LNCaP clone FGC (cell line): ENCODE data around the genes LENEP and EFNA3.

GRCh38 chr1:154574595-154575616, 7.3 kb downstream of the CHRNB2 start:
- RRBS, 2 experiments = no CpG with 5 or more reads among the region's 9 CpGs

DNA sequence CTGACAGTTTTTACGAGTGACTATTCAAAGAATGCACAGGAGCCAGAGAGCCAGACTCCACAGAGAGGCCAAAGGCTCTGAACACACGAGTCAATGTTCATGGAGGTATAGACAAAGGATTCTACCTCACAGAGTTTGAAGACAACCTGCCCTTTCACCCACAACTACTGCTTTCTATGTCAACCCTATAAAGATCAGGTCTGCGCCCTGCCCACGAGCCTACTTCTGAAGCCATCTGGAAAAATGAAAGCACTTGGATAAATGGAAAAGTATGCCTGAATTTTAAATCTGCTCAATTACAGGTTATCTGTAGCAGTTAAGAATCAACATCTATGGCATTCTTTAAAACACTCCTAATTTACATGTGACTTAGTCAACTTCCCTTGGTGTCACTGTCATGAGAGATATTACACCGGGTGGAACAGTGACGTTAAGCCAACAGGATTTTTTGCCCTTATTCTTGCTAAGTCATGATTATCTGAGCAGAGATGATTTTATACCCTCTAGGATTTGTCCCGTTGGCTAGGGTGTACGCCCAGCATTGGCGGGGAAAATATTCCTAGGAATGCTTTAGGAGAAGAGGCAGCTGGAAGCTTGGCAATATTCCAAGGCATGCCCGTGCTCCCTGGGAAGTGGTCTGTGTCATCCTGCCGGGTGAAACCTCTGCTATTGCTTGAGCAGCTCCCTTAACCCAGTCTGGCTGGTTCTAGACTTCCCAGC, 16.0 kb downstream of the CHRNB2 start:
- RRBS, 2 experiments = 77 to 83% methylated on average over 1 of the region's 11 CpGs

- RRBS, 2 experiments = no CpG with 5 or more reads among the region's 16 CpGs
Observed at GRCh38 chr1:154600935-154601766, 6.8 kb downstream of the ADAR start.

GRCh38 chr1:154608409-154608514, 276 bp upstream of the ADAR start:
- RRBS, 2 experiments = no CpG with 5 or more reads among the region's 5 CpGs

DNA sequence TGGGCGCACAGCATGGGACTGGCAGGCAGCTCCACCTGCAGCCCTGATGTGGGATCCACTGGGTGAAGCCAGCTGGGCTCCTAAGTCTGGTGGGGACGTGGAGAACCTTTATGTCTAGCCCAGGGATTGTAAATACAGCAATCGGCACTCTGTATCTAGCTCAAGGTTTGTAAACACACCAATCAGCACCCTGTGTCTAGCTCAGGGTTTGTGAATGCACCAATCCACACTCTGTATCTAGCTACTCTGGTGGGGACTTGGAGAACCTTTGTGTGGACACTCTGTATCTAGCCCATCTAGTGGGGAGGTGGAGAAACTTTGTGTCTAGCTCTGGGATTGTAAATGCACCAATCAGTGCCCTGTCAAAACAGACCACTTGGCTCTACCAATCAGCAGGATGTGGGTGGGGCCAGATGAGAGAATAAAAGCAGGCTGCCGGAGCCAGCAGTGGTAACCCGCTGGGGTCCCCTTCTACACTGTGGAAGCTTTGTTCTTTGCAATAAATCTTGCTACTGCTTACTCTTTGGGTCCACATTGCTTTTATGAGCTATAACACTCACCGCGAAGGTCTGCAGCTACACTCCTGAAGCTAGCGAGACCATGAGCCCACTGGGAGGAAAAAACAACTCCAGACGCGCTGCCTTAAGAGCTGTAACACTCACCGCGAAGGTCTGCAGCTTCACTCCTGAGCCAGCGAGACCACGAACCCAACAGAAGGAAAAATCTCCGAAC, 63.3 kb upstream of the ADAR start:
- RRBS, 2 experiments = no CpG with 5 or more reads among the region's 15 CpGs

GRCh38 chr1:154696608-154696919, 88.6 kb upstream of the ADAR start:
- RRBS, 2 experiments = no CpG with 5 or more reads among the region's 4 CpGs

- RRBS, 2 experiments = no CpG with 5 or more reads among the region's 9 CpGs
Observed at GRCh38 chr1:154759157-154759775, 110.8 kb downstream of the KCNN3 start.

GRCh38 chr1:154791908-154792315, 78.2 kb downstream of the KCNN3 start:
- RRBS, 2 experiments = no CpG with 5 or more reads among the region's 5 CpGs

GRCh38 chr1:154896676-154897597, 26.9 kb upstream of the KCNN3 start:
- RRBS, 2 experiments = no CpG with 5 or more reads among the region's 14 CpGs

- RRBS, 2 experiments = no CpG with 5 or more reads among the region's 6 CpGs
Observed at GRCh38 chr1:154954765-154955700, 866 bp downstream of the PBXIP1 start.

- RRBS, 2 experiments = no CpG with 5 or more reads among the region's 7 CpGs
Observed at GRCh38 chr1:154969243-154969792, 1.2 kb downstream of the SHC1 start.

DNA sequence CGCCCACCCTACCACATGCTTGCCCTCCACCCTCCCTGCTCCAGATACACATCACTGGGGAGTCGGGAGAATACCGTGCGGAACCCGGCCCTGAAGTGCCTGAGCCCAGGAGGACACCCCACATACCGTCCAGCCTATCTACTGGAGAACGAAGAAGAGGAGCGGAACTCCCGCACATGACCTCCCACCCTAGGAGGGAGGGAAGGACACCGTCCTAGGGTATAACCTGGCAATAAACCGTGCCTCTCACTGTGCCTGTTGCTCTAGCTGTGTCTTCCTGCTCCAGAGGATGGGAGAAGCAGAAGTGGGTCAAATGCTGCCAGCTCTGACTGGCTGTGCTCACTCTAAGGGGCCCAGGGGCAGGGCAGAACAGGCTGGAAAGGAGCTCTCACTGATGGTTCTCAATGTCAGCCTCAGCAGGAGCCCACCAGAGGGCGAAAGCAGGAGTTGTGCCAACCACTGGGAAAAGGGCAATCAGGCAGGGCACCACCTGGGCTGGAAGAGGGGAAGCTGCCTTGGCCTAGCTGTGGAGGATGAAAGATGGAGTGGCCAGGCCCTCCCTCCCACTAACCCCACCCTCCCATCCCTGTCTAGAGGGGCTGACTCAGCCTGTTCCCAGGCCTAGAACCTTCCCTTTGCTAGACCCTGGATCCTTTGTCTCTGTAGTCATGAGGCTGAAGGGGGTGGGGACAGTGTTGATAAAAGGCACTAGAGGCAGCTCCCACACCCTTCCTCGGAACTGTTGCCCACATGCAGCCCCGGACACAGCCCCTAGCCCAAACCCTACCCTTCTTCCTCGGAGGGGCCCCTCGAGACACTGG, at the start of gene LENEP:
Gene LENEP (plus strand): TSS at position 729 of the 821 bp plus-strand sequence.
- RRBS, 2 experiments = no CpG with 5 or more reads among the region's 16 CpGs

GRCh38 chr1:155000435-155001630, 1.8 kb upstream of the ZBTB7B start:
- RRBS, 2 experiments = 1 to 2% methylated on average over 17 of the region's 63 CpGs

- RRBS, 2 experiments = no CpG with 5 or more reads among the region's 4 CpGs
Observed at GRCh38 chr1:155006371-155007347, 4.1 kb downstream of the ZBTB7B start.

GRCh38 chr1:155062273-155063417, 895 bp upstream of the EFNA4 start:
- RRBS, 2 experiments = 84 to 89% methylated on average over 19 to 21 of the region's 73 CpGs

- RRBS, 2 experiments = under 1% methylated on average over 16 of the region's 45 CpGs
Observed at GRCh38 chr1:155078597-155079014, at the start of gene EFNA3. EFNA3 (plus strand) TSS chr1:155078837.

DNA sequence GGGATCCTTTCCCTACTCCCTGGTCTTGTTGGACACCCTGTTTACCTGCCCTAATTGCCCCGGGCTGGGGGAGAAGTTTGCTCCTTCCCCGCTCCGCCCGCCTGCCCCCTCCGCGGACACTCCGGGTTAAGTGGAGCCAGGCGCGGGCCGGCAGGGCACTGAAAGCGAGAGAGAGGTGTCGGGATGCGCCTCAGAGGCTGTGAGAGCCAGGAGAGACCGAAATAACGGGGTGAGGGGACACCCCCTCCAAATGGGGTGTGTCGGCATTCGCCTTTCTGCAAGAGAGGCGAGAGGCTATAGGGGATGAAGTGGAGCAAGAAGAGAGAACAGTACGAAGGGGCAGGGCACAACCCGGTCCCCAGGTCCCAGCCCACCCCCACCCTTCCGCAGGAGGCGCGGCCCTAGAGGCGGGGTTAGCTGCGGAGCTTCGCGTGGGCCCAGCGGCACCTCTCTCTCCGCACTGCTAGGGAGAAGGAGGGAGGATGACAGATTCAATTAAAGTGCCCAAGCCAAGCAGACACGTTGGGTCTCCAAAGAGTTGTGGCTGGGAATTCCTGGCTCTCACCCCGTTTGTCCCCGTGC, 3.8 kb downstream of the EFNA3 start:
- RRBS, 2 experiments = 52 to 78% methylated on average over 7 of the region's 32 CpGs

DNA sequence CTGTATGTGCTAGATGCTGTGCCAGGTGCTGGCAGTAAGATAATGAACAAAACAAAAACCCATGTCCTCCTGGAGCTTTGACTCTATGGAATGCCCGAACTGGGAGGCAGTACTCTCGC, 2.0 kb upstream of the EFNA1 start:
- RRBS, 2 experiments = no CpG with 5 or more reads among the region's 2 CpGs

GRCh38 chr1:155201324-155201818, 6.3 kb downstream of the THBS3 start:
- RRBS, 2 experiments = no CpG with 5 or more reads among the region's 5 CpGs

- RRBS, 2 experiments = no CpG with 5 or more reads among the region's 13 CpGs
Observed at GRCh38 chr1:155232232-155232906, 8.7 kb downstream of the GBA1 start.